GM23338 (cell line): ENCODE measurements around the genes APOBEC3G, CBX7, PDGFB and GRAP2.

GRCh38 chr22:38980748-38981168 is 1.4 kb upstream of the APOBEC3B start:
- PRO-cap = no peak
- RAMPAGE, long total RNA = no peak

GRCh38 chr22:39076813-39077419 is at the start of gene APOBEC3G:
TSS of gene APOBEC3G (plus strand) at chr22:39077275.
- PRO-cap = no peak
- RAMPAGE, long total RNA = no peak

DNA sequence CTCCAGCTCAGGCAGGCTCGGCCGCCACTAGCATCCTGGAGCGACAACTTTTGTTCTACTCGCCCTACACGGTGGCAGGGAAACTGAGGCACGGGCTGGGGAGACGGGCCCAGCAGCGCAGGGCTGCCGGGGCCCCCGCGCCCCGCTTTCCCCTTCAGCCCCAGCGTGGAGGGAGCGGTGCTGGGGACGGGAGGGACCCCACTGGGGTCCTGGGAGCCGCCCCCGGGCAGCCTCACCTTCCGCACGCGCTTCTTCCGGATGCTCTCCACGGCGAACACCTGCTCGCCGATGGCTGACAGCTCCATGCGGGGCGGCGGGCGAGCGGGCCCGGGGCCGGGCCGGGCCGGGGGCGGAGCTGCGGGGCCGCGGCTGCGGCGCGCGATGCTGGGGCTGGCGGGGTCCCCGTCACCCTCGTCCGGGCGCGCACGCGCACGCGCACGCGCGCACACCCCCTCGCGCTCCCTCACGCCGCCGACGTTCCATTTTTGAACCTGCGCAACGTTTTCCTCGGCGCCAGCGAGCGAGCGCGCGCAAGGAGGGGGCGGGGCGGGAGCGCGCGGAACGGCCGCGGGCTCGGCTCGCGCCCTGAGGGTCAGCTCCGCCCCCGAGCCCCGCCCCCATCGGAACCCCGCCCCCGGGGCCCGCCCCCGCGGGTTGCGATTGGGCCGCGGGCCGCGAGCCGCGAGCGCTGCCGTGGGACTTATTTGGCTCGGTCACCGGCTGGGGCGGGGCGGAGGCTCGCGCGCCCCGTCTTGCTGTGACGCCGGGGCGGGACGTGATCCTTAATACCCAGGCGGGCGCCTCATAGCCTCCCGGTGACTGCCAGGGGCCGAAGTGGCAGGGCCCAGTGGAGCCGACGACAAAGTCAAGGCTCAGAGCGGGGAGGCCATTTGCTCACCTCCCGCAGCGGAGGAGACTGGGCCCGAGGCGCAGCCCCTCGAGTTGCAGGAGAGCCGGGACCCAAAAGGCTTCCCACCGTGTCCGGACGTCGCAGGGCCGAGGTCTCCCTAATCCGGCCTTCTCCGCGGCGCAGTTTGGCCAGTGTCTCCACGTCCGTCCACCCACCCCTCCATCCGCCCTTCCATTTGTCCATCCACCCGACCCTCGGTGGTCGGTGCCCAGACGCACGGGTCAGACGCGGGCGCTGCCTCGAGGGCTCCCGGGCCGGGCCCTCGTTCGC is at the start of gene CBX7:
Gene CBX7, minus strand, starts transcription at position 541 of the 1,180 bp plus-strand sequence.
- PRO-cap = unidirectional peak, minus-strand start at position 290 of the sequence; bidirectional peak, plus-strand start at position 703 of the sequence, minus-strand start at position 487 of the sequence; bidirectional peak, plus-strand start at position 1,121 of the sequence, minus-strand start at position 1,059 of the sequence
- RAMPAGE, long total RNA = no peak

DNA sequence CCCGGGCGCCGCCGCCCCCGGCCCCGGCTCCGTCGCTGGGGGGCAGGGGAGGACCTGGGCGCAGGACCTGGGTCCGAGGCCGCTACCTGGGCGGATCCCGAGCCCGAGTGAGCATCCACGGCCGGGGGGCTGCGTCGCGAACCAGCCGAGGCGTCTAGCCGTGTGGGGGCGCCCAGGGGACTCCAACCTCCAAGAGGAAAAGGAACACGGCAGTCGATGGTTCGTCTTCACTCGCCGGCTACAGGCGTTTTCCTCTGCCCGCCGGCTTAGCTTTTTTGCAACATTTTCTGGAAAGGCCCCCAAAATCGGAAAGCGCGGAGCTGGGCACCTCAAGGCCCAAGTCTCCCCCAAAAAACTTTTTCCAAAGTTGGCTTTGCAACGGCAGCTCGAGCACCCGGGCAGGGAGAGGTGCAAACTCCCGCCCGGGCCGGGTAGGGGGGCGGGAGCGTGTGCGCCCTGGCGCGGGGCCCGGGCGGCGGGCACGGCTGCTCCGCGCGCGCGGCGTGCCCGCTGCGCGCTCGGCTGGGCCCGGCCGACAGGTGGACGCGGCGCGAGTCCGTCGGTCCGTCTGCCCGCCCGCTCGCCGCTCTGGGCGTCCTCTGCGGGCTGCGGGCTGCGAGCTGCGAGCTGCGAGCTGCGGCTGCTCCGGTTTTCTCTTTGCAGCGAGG is 527 bp downstream of the PDGFB start:
- PRO-cap = bidirectional peak, plus-strand start at position 212 of the sequence, minus-strand start at position 109 of the sequence; unidirectional peak, minus-strand start at position 577 of the sequence
- RAMPAGE, long total RNA = no peak

GRCh38 chr22:39244789-39245389 is at the start of gene PDGFB:
TSS of gene PDGFB (minus strand) at chr22:39244982.
- PRO-cap = bidirectional peak, plus-strand start at chr22:39245143, minus-strand start at chr22:39244979
- RAMPAGE, long total RNA = no peak

DNA sequence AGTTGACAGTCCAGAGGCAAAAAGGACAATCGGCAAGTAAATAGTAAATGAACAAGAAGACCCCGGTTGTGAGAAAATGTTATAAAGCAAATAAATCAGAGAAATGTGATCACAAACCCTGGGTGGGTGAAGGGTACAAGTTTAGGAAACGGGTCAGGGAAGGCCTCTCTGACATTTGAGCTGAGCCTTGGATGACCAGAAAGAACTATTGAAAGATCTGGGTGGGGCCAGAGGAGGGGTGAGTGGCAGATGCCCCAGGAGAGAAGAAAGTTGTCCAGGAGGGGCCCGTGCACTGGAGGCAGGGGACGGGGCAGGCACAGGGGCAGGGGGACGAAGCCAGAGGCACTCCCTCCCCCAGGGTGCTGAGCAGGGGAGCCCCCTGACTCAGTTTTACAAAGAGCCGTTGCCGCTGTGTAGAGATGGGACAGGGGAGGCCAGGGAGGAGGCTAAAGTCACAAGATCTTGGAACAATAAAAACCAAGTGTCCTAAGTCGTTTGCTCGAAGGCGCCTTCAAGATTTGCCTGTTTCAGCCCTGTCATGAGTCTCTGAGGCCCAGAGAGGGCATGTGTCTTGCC is 10.8 kb upstream of the PDGFB start:
- PRO-cap = no peak
- RAMPAGE, long total RNA = no peak

DNA sequence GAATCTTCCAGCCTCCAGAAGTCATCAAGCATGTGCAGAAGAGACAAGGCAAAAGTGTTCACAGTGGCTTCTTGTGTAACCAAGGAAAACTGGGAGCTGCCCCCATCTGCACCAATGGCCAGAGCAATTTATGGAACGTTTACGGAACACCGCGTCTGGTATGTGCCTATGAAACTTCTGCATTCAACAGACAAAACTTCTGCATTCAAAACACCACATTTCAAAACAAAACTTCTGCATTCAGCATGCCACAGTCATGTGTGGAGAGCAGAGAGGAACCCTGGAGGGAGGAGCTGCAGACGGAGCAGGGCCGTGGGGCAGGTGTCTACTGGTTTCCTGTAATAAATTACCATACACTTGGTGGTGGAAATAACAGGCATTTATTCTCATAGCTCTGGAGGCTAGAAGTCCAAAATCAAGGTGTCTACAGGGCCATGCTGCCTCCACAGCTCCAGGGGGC is 32.3 kb downstream of the RPL3 start:
- PRO-cap = no peak
- RAMPAGE, long total RNA = no peak

DNA sequence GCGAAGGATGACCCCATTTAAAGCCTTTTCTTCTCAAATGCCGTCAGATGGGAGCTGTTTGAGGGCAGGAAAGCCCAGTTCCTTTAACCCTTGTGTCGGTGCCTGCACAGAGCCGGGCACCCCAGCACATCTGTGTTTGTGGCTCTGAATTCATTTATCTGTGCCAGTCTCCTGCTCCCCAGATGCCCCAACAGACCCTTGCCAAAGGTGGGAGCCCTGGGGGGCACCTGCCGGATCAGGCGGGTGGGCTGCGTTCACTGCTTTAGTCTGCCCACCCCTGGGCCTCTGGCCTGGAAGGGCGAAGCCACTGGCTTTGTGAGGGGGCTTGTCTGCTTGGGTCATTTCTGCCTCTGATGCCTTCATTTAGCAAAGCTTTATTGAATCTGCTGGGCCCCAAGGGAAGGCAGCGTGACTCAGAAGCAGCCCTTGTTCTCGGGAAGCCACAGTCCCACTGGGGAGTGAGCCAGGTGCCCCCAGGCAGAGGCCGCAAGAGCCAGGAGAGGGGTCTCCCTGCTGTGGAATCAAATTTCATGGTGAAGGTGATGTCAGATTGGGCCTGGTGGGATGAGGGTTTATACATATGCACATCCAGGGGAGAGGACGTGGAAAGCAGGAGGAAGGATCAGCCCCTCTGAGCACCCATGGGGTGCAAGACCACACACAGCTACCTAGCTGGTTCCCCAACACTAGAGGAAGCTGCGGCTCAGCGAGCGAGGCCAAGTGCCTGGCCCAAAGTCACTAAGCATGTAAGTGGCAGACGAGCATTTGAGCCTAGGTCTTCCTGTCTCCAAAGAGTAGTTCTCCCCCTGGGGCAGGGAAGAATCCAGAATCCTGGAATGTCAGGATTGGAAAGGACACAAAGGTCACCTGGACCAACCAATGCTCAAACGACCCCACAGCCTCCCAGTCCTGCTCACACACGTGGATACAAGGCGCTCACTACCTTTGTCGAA is 1.8 kb downstream of the SYNGR1 start:
- PRO-cap = bidirectional peak, plus-strand start at position 746 of the sequence, minus-strand start at position 767 of the sequence
- RAMPAGE, long total RNA = no peak

GRCh38 chr22:39430713-39431253 is 26.0 kb upstream of the MGAT3 start:
- PRO-cap = no peak
- RAMPAGE, long total RNA = no peak

DNA sequence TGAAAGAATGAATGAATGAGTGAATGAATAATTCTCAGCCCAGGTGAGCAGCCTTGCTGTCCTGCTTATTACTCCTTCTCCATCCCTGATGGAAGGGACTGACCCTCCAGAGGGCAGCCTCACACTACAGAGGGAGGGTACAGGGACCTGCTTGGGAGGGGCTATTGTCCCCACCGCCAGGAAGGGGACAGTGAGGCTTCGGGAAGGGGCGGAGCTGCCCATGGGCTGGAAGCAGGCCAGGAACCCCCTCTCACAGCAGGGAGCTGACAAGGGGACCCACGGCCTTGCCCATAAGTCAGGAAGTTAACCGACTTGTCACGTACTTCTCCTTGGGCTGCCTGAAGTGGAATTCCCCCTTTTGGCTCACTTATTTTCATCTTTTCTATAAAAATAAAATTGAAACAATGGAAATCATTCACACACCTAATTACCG is 5.6 kb downstream of the MGAT3 start:
- PRO-cap = unidirectional peak, minus-strand start at position 97 of the sequence
- RAMPAGE, long total RNA = no peak

- PRO-cap = no peak
- RAMPAGE, long total RNA = no peak
Measured at GRCh38 chr22:39900830-39901733, at the start of gene GRAP2. TSS of gene GRAP2 (plus strand) at chr22:39901084.

- PRO-cap = unidirectional peak, plus-strand start at chr22:39933594
- RAMPAGE, long total RNA = no peak
Measured at GRCh38 chr22:39933567-39934303, 26.5 kb upstream of the TMA7B start.

DNA sequence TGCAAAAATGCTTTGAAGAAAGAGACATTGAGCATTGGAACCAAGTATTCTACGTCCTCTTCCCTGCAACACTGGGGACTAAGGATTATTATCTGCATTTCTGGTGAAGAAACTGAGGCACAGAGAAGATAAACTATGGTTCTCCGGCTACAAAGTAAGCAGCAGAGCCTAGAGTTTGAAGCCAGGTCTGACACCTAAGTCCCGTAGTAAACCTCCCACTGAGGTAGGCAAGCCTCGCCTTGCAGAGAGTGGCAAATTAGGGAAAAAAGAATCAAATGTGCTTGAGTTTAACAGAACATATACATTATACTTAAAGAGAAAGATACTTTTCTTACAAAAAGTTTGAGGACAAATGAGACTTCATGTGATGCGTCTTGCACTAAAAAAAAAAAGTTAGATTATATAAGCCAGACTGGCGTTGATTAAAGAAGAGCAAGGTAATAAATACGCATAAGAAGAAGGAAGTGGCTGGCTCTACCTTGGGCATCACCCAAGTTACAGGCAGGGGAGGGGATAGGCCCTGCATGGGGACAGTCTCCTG is 22.5 kb upstream of the TMA7B start:
- PRO-cap = no peak
- RAMPAGE, long total RNA = no peak

GRCh38 chr22:39991931-39992624 is 2.7 kb upstream of the FAM83F start:
- PRO-cap = no peak
- RAMPAGE, long total RNA = no peak

- PRO-cap = no peak
- RAMPAGE, long total RNA = no peak
Measured at GRCh38 chr22:40007238-40007626, 12.5 kb downstream of the FAM83F start.

DNA sequence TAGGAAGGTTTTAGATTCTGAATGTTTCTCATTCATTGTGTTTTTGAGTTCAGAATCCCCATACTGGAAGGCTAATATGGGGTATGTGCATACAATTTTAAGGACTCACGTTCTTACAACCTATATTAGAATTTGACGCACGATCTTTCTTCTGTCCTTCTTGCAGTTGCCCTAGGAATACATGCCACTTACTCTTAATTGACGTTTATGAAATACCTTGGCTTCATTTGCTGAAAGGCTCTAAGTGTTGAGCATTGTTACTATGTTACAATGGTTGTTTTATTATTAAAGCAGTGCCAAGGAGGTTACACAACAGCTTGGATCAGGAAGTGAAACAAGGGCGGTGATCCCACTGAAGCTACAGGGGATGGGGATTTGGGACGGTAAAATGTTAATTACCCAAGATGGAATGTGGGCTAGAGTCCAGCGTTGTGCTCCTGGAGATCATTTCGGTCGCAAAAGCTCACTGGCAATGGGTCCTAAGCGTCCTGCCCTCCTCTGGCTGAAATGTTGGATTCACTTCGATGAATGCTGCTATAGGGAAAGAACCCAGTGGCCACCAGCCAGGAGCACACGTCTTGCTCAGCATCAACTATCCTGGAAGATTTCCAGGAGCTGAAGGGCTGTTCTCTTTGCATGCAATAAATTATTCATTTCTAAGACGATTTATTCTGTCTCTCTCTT is 48.3 kb downstream of the FAM83F start:
- PRO-cap = unidirectional peak, plus-strand start at position 448 of the sequence
- RAMPAGE, long total RNA = no peak

DNA sequence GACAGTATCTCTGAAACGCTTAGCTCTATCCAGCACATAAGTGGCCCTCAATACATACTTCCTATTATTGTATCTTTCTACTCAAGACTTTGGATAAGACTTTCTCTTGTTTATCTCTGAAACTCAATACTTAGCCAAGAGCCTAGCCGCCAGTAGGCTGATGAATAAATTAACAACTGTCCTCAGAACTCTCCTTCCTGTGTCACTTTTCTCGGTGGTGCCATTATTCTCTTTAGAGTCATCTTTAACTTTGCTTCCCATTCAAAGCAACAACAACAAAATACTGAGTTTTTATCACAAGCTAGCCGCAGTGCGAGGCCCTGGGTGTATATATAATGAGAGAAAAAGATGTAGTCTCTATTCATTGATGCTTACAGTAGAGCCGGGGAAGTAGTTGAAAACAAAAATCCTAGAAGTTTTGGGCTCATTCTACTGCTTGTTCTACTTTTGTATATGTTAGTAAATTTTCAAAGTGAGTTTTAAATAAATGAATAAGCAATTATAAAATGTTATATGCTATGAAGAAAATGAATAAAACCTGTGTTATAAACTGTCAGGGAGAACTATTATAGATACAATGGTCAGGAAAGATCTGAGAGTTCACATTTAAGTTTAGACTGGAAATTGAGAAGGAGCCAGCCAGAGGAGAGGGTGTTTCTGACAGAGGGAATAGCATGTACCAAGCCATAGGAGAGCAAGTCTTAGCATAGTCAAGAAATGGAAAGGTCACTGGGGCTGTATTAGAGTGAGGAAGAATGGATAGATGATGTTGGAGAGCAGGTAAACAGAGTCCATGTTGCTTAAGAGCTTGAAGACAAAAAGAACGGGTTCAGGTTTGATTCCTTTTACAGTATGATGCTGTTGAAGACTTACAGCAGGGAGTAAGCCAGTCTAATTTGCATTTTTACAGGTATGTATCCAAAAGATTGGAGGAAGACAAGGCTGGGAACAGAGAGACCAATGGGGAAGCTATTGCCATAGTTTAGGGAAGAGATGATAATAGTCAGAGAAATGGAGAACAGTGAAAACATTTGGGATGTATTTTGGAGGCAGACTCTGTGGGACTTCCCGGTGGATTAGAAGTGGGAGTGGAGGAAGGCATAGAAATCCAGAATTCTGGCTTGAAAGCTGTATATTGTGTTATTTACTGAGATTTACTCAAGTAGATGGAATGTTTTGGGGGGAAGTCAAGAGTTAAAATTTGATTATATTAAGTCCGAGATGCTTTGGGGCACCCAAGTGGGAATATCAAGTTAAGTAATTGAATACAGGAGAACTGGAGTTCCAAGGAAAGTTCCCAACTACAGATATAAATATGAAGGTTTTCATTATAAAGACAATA is 87.4 kb downstream of the FAM83F start:
- PRO-cap = no peak
- RAMPAGE, long total RNA = no peak

DNA sequence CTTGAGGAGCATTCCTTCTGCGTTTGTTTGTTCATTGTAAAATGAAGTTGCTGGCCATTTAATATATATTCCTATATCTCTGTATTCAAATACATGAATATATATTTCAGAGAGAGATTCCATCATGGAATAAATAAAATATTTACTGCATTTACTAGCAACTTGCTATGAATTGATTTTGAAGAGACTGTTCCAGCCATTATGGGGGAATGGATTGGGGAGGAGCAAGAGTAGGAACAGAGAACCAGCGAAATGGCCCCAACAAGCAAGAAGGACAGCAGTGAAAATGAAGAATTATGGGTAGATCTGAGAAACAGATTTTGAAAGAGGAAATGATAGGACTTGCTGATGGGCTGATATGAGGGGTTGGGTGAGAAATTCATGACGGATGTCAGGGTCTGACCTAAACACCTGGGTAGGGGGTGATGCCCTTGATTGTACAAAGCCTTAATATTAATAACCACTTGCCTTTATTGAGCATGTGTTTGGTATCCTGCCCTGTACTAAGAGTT is 61.4 kb upstream of the TNRC6B start:
- PRO-cap = no peak
- RAMPAGE, long total RNA = no peak

GRCh38 chr22:40196607-40197242 is 19.0 kb downstream of the TNRC6B start:
- PRO-cap = no peak
- RAMPAGE, long total RNA = no peak

GRCh38 chr22:40323056-40323408 is 23.3 kb upstream of the ADSL start:
- PRO-cap = no peak
- RAMPAGE, long total RNA = no peak